Frontal cortex (tissue), 2 donors: Measurements from ENCODE around the gene ZFYVE27.

GRCh38 chr10:96699327-96700064 is 20.8 kb downstream of the PIK3AP1 start:
- RAMPAGE, long total RNA: no peak

DNA sequence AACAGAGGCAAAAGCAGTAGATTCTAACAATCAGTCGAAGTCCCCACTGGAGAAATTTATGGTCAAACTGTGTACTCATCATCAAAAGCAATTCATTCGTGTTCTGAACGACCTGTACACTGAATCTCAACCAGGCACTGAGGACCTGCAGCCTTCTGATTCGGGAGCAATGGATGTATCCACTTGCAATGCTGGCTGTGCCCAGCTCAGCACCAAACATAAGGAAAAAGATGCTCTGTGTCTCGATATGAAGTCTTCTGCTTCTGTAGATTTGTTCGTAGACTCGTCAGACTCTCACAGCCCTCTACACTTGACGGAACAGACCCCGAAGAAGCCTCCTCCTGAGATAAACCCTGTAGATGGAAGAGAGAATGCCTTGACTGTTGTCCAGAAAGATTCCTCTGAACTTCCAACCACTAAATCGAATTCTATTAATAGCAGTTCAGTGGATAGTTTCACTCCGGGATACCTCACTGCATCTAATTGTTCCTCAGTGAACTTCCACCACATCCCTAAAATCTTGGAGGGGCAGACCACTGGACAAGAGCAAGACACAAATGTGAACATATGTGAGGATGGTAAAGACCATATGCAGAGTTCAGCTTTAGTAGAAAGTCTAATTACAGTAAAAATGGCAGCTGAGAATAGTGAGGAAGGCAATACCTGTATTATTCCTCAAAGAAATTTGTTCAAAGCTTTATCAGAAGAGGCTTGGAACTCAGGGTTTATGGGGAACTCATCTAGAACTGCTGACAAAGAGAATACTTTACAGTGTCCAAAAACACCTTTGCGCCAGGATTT is 148.9 kb downstream of the LCOR start:
- RAMPAGE, long total RNA: no peak

GRCh38 chr10:97291554-97291774 is 973 bp downstream of the ARHGAP19 start:
- RAMPAGE, long total RNA: no peak

- RAMPAGE, long total RNA: no peak
Measured at GRCh38 chr10:97366414-97366705, 31.8 kb upstream of the FRAT2 start.

- RAMPAGE, long total RNA: no peak
Measured at GRCh38 chr10:97451452-97452362, 5.7 kb downstream of the ZDHHC16 start.

GRCh38 chr10:97453172-97453683 is 7.3 kb downstream of the ZDHHC16 start:
- RAMPAGE, long total RNA: no peak

DNA sequence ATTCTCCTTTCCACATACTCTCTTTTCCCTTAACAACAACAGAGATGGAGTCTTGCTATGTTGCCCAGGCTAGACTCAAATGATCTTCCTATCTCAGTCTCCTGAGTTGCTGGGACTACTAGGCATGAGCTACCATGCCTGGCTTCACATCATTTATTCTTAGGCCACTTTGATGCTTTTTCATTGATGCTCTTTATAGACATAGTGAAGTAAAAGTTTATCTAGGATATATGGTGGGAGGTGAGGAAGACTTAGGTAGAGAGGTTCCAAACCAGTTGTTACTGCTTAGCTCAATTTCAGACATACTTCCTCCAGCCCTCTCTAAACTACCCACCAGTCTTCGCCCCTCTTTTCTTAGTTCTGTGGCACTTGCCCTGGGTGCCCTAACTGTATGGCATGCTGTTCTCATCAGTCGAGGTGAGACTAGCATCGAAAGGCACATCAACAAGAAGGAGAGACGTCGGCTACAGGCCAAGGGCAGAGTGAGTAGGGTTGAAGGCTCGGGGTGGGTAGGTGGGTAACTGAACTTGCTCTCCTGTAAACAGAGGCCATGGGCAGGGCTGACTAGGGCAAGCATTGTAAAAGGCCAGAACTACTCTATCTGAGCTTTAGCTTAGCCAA is 9.4 kb downstream of the ZDHHC16 start:
- RAMPAGE, long total RNA: no peak

DNA sequence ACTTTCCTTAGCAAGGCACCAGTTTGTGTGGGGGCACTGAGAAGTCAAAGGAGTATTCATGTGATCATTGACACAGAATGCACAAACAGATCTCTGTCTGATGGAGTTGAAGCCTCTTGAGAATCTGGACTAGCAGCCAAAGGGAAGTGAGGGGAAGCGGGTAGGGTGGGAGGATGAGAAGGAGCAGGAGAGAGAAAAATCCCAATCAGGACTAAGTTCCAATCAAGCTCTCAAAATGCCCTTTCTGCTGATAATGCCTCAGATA is 4.0 kb downstream of the MMS19 start:
- RAMPAGE, long total RNA: no peak

DNA sequence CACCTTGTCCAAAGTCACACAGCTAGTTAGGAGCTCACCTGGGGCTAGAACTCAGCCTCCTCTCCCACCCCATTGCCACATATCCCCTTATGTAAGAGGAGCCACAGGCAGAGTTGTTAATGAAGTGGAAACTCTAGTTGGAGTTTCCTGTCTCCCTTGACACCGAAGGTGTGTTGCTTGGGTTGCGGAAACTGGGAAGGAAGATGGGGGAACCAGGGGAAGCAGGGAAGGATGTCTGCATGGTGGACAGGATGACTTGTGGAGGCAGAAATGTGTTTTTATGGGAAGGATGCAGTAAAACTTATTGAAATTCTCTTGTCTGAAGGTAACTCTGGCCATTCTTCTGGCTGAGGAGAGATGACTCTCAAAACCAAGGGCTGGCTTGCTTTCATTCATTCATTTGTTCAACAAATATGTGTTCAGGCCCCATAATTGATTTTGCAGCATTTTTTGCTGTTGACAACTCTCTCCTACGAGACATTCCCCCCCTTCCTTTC is 1.5 kb downstream of the UBTD1 start:
- RAMPAGE, long total RNA: no peak

DNA sequence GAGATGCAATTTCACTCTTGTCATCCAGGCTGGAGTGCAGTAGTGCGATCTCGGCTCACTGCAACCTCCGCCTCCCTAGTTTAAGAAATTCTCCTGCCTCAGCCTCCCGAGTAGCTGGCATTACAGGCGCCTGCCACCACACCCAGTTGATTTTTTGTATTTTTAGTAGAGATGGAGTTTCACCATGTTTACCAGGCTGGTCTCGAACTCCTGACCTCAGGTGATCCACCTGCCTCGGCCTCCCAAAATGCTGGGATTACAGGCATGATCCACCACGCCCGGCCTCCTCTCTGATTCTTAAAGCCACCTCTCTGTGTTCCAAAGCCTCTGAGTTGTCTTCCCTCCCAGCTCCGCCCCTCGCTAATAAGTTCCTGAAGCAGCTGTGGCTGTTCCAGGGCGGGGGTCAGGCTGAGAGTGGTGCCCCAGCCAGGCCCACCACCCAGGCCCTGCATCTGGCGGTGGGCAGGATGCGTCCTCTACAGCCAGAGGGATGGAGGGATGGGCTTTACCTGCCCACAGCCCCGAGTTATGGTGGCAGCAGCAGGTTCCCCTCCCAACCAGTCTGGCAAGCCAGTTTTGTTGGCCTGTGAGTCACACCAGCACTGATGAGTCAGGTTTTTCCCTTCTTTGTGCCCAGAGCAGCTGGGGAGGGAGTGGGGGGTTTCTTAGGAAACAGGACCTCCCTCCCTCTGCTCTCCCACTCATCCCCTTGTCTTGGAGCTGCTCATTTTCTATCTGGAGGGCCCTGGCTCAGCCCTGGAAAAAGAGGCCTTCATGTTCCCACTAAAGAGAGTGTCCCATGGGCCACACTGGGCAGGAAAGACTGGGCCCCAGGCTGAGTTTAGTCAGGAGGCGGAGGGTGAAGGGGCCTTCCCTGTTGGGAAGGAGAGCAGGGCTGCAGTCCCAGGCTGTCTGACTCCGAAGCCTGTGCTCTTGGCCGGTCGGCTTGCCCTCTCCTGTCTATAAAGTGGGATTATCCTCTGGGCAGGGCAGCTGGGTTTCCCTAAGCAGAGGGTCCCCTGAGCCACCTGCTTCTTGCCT is 30.5 kb upstream of the ANKRD2 start:
- RAMPAGE, long total RNA: no peak

GRCh38 chr10:97584954-97585966 is 1.1 kb downstream of the HOGA1 start:
- RAMPAGE, long total RNA: no peak

DNA sequence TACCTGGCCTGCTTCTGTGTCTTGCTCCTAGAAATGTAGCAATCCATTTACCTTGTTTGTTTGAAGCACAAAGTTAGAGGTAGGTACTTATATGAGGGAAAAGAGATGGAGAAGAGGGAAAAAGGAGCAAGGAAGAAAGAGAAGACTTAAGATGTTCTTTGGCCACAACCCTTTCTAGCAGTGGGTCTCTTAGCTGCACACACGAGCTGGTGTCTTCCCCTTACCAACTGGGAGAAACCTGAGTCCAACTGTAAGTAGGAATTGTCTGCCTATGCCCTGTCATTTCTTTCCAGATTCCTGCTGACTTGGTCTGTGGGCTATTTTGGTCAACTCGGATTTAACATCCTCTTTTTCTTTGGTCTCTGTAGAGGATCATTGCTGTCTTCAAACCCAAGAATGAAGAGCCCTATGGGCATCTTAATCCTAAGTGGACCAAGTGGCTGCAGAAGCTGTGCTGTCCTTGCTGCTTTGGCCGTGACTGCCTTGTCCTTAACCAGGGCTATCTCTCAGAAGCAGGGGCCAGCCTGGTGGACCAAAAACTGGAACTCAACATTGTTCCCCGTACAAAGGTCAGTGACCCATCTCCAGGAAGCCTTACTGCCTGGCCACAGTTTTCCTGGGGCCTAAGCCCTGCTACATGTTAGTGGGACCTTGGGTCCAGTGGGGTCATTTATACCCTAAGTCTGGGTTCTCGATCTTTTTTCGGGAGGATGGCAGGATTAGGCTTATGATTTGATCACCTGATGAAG is 10.3 kb downstream of the PI4K2A start:
- RAMPAGE, long total RNA: no peak

DNA sequence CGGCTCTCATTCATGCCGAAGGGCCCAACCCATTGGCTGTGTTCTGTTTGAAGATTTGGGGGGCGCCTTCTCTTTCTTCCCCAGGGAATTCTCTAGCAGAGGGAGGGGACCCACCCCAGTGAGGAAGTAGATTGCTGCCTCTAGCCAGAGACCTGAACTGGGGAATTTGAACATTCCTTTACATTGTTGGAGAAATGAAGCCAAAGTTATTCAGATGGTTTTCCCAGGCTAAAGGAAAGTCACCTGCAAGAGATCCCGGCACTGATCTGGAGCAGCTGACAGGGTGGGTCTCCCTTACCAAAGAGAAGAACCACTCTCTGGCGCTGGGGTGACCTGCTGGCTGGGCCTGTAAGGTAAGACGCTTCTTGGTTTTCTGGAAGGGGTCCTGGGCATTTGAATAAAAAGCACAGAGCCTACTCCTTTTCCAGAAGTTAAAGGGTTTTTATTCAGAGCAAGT is 2.1 kb downstream of the MARVELD1 start:
- RAMPAGE, long total RNA: no peak

DNA sequence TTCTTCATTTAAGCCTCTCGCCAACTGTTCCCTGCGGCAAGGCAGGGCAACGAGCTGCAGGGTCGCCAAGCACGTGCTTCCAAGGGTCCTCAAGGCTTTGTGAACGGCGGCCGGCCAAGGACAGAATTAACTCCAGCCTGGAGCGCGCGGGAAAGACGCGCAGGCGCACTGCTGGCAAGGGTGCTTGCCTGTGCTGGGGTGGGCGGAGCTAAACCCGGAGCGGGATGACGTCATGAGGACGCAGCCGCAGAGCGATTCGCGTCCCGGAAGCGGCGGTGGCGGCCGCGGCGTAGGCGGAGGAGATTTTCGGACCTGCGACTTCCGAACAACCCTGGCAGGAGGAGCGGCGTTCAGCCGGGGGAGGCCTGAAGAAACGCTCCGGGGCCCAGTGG is at the start of gene ZFYVE27:
TSS of gene ZFYVE27 (plus strand) at position 254 of the 392 bp plus-strand sequence.
- RAMPAGE, long total RNA: no peak

- RAMPAGE, long total RNA: no peak
Measured at GRCh38 chr10:97757117-97757621, 14.6 kb downstream of the SFRP5 start.

DNA sequence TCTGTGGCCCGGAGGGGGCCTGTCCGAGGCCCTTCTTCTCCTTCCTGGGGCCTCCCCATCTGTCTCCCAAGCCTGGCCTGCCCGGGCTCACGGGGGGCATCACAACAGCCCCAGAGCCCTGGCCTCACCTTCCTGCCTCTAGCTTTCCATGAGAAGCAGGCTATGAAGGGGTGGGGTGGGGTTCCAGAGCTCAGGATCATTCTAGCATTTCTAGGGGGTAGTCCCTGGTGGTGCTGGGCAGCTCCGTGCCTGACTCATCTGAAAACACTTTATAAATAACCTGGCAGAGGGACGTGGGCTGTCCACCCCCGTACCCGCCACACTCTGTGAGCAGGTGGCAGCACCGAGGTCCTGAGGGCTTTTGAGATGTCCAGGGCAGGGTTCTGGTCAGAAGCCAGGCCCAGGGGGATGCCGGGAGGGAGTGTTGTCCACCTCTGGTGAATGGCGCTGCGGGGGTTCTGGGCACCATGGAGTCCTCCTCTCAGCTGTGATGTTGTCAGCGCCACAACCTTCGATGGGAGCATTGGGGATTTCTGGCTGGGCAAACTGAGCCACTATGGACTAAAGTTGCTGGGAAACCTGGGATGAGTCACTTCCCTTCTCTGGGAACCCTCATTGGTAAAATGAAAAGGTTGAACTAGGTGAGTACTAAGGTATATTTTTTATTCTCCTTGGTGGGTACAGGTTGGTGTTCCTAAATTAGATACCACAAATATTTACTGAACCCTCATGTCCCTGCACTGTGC is 27.4 kb upstream of the GOLGA7B start:
- RAMPAGE, long total RNA: no peak

DNA sequence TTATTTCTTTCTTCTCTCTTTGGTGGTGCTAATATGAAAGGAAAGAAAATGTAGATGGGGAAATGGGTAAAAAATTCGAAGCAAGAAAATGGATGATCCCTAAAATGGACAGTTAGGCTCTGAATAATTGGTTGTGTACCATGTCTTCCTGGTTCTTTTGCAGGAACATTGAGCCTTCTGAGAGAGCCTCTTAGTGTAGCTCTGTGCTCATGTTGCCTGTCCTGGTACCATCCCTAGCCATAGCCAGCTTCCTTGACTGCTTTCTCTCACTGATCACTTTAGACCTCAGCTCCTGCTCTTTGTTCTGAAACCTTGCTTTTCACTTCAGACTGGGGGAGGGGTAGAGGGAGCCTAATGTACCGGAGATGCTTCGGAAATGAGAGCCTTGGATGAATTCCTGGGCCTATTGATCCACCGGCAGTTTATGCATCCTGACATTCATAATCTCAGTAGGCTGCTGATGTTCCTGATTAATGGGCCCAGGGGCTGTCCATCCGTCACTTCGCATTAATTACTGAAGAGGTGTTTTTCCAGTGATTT is 38.7 kb downstream of the R3HCC1L start:
- RAMPAGE, long total RNA: no peak

DNA sequence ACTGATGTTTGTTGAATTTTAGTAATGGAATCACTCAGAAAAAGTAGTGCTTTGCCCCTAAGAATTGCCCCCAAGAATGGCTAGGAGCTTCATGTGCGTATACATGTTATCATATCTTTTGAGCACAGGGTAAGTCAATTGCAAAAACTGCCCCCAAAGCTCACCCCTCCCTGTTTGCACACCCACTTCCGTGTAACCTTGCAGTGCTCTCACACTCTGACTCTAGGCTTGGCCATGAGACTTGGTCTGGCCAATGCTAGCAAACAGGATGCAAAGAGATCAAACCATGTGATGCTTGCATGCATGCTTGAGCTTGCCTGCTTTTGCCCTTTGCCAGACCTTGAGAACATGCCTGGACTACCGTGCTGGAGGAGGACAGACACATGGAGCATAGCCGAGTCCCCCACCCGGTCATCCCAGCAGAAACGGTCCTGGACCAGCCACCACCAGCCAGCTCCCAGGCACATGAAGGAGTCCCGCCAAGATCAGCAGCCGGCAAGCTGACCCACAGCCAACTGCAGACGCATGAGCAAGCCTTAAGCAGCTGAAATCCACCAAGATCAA is 23.5 kb downstream of the PYROXD2 start:
- RAMPAGE, long total RNA: no peak

DNA sequence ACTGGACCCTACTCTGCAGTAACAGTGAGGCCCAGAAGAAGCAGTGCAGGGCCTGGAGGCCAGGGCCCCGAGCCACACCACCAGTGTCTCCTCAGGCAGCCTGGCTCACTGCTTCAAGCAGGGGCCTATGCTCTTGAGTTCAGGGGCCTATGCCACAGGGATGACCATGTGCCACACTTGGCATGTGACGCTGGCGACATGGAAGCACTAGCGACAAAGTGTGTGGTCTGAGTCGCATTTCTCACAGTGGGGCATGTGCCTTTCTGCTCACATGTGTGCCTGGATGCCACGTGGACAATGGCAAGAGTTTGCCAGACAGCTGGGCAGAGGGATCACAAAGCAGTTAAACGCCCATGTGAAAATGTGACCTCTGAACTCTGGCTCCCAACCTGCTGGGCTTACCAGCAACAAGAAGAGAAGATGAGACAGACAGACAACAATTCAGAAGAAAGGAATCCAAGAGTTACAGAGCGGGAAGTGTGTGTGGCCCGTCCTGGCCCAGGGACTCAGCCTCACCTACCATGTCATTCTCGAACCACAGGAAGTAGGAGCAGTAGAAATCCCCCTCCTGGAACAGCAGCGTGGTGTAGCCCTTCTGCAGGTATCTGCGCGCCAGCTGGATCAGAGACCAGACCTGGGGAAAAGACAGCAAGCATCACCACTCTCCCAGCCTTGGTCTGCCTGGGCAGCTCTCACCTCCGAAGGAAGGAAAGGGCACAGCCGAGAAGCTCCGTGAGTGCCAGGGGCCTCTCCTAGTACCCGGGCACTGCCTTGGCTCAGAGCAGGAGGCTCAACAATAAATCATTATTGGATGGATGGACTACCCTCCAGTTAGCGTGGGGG is 4.8 kb upstream of the PYROXD2 start:
- RAMPAGE, long total RNA: no peak

GRCh38 chr10:99395672-99396293 is 34.6 kb downstream of the GOT1 start:
- RAMPAGE, long total RNA: no peak